Endometrial microvascular endothelial cells (primary cell): ENCODE measurements around the gene OR1L1.

DNA sequence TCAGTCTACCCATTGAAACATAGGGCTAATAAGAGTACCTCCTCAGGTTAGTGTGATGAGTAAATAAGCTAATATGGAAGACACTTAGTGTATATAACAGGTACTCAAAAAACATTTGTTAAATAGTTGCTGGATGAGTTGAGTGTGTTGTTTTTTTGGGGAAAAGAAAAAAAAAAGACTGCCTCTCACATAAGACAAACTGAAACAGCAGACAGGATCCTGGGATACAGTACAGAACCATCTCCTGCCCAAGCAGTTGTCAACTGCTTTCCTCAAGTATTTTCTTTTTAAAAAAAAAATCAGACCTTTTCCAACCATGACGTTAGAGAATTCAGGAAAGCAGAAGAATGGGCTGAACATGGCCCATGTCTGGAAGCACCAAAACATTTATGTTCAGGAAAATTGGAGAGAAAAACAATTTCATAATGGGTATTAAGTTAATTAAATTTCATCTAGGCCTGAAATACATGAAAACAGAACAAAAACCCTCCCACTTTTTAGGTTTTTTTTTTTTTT, 5.0 kb downstream of the STOM start:
- RAMPAGE, long total RNA: no peak

DNA sequence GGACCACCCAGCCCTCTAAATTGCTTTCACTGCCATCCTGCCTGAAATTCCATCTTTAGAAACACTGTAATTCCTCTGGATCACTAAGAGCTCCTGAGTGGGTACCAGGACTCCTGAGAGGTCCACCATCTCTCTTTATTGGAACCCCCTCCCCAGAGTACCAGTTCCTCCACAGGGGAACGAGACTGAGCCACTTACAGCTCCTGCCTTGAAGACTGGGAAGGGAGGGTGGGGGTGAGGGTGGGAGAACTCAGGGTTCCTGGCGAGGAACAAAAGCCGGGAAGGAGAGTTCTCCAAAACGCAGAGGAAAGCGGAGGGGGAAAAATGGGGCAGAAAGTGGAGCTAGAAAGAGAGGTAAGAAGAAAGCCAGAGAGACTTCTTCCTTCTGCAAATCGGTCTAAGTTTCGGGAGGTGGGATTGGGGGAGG, 789 bp downstream of the STOM start:
- RAMPAGE, long total RNA: no peak

- RAMPAGE, long total RNA: no peak
Measured at GRCh38 chr9:121453076-121453593, 46.5 kb downstream of the GGTA1 start.

GRCh38 chr9:121498089-121498332, 1.6 kb downstream of the GGTA1 start:
- RAMPAGE, long total RNA: no peak

- RAMPAGE, long total RNA: no peak
Measured at GRCh38 chr9:121545942-121546423, 46.3 kb upstream of the GGTA1 start.

- RAMPAGE, long total RNA: no peak
Measured at GRCh38 chr9:121557522-121557878, 57.9 kb upstream of the GGTA1 start.

DNA sequence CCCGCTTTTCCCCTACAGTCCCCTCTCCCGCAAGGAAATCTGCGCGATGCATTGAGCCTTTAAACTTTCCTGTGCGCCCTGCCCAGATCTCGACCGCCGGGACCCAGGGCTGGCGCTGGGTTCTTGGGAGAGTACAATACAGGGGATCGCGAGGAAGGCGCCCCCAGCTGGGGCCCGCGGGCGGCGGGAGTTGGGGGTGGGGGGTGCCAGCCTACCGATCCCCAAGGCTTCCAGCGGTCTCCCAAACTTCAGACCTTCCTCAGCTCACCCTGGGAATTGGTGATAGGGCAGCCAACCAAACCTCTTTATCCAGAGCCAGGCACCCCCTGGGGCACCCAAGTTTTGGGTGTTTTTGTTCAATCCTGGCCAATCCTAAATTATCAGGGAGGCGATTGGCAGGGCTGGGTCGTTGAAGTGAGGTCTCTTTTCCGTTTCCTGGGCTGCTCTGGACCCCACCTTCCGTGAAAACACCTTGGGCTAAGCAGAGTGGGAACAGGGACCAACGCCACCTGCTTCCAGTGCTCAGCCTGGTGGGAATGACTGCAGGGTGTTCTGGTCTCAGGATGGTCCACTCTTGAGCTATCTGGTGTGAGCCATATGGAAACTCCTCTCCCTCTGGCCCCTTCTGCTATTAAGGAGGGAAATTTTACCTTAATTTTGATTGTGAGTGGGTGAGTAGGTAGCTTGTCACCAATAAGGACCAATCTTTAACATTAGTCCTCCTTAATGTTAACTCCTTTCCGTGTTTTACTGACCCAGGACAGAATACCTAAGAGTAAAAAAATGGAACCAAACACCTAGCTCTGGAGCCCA, 51.3 kb upstream of the DAB2IP start:
- RAMPAGE, long total RNA: no peak

DNA sequence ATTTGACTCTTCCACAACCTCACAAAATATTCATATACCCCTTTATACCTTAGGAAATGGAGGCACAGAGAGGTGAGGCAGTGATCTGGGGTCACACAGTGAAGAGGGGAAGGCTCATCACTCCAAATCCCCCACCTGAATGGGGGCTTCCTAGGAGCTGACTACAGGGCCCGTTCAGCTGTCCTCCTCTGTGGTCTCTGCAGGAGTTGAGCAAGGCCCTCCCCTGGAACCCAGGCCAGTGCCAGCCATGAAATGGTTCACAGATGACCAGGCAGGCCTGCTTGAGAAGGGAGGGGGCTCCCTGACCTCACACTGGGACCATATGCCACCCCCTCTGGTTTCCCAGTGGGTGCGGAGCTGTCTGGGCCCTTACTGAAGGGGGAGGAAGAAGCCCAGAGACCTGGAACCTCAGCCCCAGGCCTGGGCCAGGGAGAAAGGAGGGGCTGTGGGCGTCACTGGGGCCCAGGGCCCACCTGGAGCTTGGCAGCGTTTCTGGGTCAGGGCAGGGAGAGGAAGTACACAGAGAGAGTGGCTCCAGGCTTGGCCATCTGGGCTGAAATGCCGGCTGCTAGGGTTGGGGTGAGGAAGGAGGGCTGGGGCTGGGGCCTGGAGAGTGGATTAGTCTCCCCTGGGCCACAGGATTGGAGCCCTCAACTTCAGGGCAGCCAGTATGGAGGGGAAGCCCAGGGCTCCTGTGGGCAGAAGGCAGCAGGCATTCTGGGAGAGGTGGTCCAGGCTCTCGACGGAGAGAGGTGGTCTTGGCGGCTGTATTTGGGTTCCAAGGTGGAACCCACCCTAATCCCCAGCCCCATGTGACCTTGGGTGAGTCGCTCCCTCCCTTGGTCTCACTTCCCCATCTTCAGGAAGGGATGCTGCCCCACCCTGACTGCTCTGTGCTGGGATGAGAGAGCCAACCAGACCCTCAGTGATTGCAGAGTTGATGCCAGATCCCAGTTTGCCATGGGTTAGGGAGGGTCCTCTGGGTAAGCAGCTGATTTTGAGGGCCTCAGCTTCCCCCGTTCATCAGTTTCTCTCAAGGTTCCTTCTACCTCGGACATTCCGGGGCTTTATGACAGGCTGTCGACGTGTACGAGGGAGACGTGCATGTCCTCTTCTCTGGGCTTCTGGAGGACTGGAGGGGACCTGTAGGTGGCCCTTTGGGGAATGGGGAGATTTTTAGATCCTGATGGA, 6.3 kb upstream of the DAB2IP start:
- RAMPAGE, long total RNA: no peak

DNA sequence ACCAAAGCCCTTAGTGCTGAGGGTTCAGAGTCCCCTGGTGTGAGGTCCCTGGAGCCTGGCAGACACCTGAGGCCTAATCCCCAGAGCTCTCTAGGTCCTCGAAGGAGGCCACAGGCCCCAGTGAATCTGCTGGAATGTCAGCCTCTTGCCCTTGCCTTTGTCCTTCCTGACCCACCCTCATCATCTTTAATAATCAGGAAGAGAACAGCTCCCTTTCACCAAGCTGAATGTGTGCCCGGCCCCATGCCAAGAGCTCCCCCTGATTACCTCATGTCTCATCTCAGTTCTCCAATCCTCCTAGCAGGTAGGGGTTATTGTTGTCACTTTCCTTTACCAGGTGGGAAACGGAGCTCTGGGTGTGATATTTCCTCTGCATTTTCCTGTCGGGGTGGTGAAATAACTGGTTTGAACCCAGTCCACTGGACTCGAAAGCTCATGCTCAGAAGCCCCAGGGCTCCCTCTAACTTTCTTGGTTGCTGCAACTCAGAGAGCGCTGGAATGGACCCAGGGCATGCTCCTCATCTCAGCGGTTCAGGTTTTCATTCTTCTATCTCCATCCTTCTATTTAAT, 5.9 kb downstream of the DAB2IP start:
- RAMPAGE, long total RNA: no peak

GRCh38 chr9:121700700-121701672, 49.6 kb downstream of the DAB2IP start:
- RAMPAGE, long total RNA: no peak

GRCh38 chr9:121733327-121734008, 82.0 kb downstream of the DAB2IP start:
- RAMPAGE, long total RNA: no peak

- RAMPAGE, long total RNA: no peak
Measured at GRCh38 chr9:121771755-121772282, 120.4 kb downstream of the DAB2IP start.

DNA sequence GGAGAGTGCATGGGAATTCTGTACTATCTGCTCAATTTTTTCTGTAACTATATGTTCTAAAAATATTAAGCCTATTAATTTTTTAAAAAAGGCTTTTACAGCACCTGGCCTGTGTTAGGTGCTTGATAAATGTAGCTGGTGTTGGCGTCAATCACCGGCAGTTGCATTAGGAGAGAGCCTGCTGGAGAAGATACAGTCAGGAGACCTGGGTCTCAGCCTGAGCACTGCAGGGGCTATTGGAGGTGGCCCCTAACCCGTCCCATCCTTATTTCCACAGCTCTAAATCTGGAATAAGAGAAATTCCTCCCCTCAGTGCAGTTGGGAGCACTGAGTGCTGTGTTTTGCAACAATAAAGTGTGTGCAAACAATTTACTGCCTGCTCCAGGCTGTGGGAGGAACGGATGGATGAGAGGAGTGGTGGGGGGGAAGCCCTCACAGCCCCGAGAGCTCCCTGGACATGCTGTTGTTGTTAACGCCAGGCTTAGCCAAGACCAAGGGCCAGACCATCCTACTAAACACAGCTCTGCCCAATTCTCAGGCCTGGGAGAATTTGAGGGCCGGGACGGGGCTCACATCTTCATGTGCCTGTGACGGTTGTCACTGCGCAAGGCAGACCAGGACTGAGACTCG, 200.1 kb downstream of the DAB2IP start:
- RAMPAGE, long total RNA: no peak

- RAMPAGE, long total RNA: no peak
Measured at GRCh38 chr9:122001249-122001485, 91.9 kb downstream of the TTLL11 start.

DNA sequence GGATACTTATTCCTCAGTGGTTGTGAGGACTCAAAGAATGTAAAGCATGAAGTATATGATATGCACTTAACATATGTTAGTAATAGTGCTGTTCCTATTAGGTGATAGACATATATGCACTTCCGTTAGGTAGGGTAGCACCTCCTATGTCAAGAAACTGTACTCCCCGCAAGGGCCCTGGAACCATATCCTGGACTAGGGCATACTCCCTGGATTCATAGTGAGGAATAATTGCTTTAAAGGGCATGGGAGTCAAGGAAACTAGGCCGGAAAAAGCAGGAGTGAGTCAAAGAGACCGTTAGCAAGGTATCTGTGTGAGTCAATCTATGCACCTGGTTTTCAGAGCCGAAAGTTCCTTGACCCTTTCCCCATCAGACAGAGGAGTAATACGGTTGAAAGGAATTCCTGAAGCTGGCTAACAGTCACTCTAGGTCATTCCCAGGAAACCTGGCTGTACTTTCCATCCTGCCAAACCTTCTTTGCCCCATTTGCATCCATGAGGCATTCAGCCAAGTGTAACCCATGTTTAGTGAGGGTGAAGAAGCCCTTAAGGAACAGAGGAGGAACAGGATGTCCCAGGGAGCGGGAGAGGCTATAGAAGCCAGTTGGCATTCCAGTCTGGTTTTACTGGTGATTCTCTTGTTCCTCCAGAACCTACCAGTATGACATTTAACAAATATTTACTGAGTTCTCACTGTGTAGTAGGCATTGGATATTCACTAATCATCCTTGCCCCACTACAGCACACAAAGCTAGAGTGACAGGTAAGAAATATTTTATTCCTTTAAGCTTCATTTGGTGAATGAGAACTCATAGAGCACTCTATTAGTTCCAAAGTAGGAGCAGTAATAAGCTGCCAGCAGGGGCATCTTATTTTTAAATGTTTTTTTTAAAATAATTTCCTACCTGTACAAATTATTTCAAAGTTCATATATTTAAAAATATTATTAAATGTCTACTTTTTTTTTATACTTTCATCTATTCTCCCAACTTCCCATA, 16.1 kb downstream of the RBM18 start:
- RAMPAGE, long total RNA: no peak

GRCh38 chr9:122370464-122370657, 463 bp upstream of the PTGS1 start:
- RAMPAGE, long total RNA: no peak

GRCh38 chr9:122402322-122402810, 31.5 kb downstream of the PTGS1 start:
- RAMPAGE, long total RNA: no peak

- RAMPAGE, long total RNA: no peak
Measured at GRCh38 chr9:122661266-122661932, at the start of gene OR1L1. OR1L1 (plus strand) TSS chr9:122661716.

DNA sequence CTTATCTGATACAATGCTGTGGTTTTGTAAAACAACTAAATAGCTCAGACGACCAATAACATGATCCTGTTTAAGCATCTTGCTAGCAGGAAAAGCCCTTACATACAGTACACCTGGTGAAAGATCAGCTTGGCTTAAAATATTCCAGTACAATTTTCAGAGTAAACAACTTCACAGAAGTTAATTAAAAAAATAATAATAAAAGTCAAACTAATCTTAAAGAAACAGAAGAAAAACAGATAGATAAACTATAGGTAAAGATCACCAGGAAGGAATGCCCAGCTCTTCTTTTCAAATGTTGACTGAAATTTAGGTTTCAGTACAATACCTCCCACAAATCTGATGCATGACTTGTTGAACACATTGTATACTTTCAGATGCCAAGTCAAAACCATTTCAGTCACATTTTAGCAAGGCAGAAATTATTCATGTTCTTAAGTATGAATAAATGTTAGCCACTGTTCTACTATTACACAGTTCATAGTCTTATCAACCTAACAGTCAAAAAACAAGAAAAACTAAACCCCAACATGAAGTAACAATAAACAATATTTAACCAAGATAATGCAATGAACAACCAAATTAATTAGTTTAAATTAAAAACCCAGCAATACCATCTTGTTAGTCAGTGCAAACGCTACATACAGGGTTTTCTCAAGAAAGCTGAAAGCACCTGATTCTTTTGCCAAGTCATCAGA, 19.8 kb upstream of the PDCL start:
- RAMPAGE, long total RNA: no peak

DNA sequence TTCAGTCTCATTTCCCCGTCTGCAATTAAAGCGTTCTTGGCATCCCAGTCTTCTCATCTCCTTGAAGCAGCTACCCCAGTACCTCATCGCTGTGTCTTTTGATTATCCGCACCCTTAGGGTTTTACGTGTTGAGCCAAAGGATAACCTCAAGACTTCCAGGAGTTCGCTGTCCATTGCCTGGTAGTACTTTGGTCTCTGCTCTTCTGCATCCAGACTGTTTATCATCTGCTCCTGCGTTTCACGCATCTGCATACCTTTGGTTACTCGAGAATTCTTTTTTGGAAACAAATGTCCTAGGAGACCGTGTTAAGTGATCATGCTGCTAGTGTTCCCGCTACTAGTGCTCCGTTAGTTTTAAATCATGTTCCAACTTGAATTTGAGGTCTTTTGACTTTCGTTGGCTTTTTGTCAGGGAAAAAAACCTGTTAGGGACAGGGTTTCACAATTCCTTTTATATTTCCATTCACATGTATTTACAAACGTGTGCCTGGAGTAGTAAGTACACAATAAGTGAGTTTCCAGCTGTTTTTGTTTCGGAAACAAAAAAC, 874 bp downstream of the RABGAP1 start:
- RAMPAGE, long total RNA: no peak